Mesenchymal stem cell of adipose (primary cell): ENCODE measurements around a stretch of chr13.

DNA sequence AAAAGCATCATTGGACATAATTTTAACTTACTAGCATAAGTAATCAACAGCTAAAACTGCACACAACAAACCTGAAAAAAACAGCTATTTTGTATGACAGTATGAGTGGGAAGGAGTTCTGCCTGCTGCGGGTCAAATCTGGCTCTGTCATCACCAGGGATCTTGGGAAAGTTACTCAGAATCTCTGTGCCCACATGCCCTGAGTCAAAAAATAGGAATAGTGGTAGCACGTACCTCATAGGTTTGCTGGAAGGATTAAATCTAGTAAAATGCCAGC, 1.1 kb downstream of the CLN5 start:
- CAGE, long polyA plus RNA: no peak

GRCh38 chr13:76999348-76999896, 7.5 kb downstream of the CLN5 start:
- CAGE, long polyA plus RNA: no peak

DNA sequence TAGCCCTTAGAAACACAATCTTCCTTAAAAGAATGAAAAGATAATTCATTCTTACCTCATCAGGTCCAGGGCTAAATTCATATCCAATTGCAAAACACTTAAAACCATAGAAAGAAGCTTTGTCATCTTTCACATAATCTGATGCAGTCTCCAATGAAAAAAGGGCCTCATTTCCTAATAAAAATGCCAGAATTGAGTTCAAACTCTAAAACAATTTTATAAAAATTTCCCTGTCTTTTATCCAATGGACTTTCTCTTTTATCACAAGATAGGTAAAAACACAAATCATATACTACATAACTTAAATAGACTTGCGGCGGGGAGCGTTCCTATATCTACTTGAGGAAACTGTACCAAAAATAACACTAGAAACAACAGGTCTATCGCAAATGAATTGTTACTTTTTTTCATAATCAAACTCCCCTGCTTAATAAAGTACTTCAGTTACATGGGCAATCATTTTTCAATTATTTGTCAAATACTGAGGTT, 138.3 kb upstream of the FBXL3 start:
- CAGE, long polyA plus RNA: no peak

- CAGE, long polyA plus RNA: no peak
Observed at GRCh38 chr13:77323716-77324763, 2.9 kb downstream of the MYCBP2 start.

- CAGE, long polyA plus RNA: no peak
Observed at GRCh38 chr13:77429210-77429651, 102.3 kb upstream of the MYCBP2 start.

DNA sequence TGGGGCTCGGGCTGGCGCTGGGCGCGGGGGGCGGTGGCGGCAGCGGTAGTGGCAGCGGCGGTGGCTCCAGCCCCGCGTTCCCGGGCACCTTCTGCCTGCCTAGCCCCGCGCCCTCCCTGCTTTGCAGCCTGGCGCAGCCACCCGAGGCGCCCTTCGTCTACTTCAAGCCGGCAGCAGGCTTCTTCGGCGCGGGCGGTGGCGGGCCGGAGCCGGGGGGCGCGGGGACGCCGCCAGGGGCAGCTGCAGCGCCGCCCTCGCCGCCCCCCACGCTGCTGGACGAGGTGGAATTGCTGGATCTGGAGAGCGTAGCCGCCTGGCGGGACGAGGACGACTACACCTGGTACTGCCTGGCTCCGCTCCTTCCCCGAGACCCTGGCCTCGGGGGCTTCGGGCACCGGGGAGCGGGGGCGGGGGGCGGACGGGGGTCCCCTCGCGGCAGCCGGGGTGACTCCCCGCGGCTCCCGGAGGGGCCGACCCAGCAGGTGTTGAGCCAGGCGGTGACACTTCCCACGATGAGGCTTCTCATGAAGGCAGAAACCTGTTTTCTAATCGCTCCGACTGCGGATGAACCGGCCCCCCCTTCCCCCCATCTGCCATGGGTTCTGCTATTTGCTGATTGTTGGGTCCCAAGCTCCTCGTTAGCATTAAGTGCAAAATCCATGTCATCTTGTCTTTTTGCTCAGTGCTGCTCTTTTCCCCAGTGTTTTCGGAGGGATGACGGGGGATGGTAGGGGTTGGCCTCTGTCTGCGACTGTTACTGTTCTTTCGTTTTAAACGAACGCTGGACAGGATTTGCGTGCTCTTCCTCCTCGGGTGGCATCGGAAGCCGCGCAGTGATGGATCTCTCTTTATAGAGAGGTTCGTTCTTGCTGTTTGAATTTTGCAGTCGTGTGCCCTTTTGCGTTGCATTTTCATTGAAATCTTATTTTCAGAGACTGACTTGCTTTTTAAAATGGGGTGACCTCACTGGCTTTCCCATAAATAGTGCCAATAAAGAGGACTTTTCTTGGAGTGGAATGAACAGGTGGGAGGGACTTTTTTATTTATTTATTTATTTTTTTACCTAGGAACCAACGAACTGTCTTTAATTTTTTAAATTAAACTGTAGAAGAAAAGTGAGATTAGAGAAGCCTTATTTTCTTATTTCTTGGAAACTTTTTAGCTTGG, 1.1 kb downstream of the SLAIN1 start:
- CAGE, long polyA plus RNA: no peak

DNA sequence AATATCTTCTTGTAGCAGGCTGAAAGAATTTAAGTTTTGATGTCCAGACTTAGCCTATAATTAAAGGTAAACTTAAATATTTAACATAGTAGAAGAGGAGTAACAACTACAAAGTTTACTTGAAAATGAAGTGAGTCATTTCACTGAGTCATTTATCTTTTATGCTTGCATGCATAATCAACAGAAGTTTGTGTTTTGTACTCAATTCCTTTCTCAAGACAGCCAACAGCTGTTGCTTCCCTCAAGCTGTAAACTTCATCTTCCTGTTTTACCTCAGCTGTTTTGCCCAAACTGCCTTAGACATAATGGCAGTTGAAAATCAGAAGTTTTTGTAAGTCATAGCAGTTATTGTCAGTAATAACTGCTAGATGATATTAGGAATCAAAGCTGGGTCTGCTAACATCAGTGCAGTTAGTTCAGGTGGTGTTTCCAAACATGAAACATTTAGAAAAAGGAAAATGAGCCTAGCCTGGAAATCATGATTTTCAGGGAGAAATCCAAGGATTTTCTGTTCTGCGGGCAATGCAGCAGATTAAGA, 57.9 kb downstream of the EDNRB start:
- CAGE, long polyA plus RNA: no peak

- CAGE, long polyA plus RNA: no peak
Observed at GRCh38 chr13:77919263-77919957, 779 bp upstream of the EDNRB start.

DNA sequence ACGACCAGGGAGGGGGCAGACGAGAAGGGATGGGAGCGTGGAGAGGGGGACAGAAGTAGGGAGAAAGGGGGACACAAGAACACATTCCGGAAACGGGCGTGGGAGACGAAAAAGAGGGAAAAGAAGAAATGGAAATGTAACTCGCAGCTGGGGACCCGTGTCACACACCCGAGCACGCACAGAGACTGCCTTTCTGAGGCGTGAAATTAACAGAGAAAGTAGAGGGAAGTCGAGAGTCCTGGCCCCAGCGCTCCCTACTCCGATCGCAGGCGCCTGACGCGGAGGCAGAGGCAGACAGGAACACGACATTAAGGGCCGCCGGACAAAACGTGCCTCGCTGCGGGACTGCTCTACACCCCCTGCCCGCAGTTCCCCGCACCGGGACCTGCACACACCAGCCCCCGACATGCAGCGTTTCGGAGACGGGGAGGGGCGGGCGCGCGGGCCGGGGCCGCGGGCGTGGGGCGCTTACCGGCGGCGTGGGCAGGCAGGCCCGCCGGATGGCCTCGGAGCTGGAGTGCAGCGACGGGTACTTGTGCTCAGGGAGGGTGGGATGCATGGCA, 539 bp downstream of the POU4F1 start:
- CAGE, long polyA plus RNA: no peak

DNA sequence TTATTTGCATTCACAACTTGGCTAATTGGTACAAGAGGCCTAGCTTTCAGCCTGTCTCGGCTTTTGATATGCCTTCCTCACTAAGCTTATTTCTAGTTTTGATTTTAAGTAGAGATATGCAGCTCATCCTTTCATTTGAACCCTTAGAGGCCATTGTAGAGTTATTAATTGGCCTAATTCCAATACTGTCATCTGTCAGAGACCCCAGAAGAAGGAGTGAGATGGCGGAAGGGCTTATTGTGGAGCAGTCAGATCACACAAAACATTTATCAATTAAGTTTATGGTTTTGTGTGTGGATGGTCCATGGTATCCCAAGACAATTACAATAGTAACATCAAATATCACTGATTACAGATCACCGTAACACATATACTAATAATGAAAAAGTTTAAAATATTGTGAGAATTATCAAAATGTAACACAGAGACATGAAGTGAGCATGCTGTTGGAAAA, 140.6 kb upstream of the OBI1 start:
- CAGE, long polyA plus RNA: no peak

DNA sequence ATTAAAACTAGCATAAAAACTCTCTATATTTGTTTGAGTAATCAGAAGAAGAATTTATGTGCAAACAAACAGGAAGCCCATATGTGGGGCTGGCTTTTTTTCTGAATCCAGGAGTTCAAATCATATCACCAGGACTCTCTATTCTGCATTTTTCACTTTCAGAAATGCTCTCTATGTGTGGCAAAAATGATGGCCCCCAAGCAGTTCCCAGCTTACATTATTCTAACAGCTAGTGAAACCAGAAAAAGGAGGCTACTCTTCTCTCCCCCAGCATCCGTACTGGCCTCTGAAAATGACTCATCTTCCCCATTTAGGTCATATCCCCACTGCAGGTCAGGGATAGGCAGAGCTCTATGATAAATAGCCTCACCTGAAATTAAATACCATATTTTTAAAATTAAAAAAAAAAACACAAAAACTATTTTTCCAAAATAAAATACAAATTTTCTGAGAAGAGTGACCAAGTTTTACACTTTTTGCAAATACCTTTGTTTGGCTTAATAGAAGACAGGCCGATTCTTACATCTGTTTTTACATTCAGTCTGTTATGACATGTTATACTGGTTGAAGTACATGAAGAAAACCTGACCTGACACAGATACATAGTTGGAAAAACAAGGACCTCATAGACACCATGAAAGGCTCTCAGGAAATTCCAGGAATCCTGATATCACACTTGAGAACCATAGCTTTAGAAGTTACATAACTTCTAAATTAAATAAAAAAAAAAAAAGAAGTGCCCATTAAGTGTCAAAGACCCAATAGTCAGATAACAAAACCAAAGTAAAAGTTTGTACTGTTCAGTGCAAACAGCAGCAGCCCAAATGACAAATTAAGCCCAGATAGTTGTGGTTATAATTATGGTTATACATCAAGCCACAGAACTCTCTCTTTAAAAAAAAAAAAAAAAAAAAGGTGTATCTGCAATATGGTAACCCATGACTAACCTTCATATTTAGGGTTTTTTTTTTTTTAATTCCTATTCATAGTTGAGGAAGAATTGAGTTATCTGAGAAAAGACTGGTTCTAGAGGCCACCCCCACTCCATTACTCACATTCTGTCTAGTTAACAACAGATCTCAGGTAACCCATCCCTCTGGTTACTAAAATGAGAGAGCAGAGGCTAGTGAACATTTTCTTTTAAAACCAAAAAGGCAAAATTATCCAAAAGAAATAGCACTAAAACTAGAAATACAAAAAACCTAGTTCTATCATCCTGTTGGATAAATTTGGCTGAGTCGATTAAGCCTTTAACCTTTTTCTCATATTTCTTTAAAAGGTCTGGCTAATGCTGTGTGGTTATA, 19.9 kb downstream of the RBM26 start:
- CAGE, long polyA plus RNA: no peak

GRCh38 chr13:79393257-79394463, 12.4 kb downstream of the RBM26 start:
- CAGE, long polyA plus RNA: no peak

DNA sequence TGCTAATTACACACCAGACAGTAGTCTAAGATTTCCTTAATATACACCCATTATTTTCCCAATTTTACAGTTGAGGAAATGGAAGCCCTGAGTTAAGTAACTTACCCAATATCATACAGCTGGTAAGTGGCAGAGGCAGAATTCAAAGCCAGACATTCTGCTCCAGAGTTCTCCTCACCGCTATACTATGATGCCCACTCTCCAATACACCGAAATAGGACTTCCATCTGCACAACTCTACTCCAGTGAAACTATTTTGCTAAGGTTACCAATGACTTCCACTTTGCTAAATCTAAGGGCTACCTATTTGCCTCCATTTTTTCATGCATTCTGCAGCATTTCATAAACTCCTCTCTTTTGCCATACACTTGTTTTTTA, 2.5 kb downstream of the RBM26 start:
- CAGE, long polyA plus RNA: no peak

DNA sequence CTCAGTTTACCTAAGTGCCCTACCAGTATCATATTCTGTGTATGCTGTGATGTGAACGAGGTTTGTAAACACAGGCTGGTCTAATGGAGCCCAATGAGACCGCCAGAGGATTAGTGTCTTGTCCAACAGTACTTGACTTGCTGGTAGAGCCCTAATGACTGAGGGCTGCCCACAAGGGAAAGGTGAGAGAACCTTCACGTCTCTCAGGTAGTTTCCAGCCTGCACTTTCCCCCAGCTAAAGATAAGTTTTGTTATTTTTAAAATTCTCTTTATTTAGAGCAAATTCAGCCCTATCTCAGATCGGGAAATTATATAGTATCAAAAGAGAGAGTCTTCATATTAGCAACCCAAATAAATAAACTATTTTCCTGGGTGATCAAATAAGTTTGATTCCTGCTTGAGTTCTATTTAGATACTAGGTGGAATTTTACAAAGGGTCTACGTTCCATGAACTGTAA, 576 bp upstream of the RBM26 start:
- CAGE, long polyA plus RNA: no peak

DNA sequence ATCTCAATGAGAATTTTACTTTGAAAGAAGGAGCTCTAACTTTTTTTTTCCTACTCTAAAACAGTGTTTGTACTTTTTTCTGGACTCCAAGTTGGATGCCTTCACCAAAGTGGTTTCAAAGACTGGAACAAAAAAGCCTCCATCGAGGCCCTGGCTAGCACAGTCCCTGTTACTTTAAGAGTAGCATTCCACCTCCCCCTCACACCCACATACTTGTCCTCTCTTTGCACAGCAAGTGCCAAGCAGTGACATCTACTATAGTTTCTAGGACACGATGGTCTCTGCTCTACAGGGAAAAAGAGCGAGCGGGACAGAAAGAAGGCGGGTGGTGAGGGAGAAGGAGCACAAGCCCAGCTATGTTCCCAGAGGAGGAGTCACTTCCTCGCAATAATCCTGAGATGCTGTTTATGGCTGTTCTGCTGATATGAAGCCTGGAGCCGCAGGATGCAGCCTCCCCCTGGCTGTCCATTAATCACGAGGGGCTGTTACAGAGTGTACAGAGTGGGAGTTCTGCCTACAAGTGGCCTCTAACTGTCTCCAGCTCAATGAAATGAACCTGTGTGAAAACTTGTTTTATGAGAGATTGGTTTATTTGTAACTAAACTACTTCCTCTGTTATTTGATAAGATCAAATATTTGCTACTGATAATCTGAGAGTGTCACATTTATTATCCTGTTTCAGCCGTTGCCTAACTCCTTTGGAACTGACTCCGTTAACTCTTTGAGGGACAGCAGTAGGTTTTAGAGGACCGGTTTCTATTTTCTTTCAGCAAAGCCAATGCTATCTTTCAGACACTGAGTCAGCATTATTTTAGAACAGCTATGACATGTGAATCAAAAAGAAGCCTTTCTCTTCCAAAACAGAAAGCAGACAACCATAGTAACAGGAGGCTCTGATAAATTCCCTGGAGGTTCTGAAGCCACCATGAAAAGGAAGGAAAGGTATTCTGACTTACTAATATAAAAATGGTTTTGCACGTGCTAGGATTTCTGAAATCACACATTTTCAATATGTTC, 208.0 kb downstream of the SPRY2 start:
- CAGE, long polyA plus RNA: no peak

GRCh38 chr13:80716506-80716982, 375.6 kb upstream of the SPRY2 start:
- CAGE, long polyA plus RNA: no peak

- CAGE, long polyA plus RNA: no peak
Observed at GRCh38 chr13:80824241-80824777, 483.4 kb upstream of the SPRY2 start.

GRCh38 chr13:86986377-86986823, 684.8 kb upstream of the SLITRK5 start:
- CAGE, long polyA plus RNA: no peak

DNA sequence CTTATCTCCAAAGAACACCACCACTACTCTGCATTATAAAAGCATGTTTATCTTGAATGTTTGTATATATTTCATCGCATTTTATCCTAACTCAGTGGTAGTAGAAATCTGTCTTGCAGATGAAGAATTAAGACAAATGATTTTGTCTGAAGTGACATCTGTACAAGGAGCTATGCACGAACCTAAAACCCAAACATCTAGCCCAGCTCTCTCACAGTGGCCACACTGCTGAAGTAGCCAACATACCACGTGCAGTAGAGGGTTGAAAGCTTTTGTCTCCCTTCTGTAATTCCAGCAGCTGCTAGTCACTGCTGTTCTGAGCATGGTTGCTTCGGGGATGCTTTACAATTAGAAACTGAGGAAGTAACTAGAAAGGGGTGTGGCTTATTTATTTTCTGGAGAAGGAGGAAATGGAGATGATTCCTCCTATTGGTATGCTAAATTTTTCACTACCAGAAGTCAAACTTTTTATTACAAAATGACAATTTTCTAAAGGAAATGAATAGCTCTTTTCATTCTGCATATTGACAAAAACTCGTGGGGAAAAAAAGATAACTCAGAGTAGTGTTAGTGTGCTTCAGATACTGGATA, 243.9 kb upstream of the GPC5 start:
- CAGE, long polyA plus RNA: no peak

DNA sequence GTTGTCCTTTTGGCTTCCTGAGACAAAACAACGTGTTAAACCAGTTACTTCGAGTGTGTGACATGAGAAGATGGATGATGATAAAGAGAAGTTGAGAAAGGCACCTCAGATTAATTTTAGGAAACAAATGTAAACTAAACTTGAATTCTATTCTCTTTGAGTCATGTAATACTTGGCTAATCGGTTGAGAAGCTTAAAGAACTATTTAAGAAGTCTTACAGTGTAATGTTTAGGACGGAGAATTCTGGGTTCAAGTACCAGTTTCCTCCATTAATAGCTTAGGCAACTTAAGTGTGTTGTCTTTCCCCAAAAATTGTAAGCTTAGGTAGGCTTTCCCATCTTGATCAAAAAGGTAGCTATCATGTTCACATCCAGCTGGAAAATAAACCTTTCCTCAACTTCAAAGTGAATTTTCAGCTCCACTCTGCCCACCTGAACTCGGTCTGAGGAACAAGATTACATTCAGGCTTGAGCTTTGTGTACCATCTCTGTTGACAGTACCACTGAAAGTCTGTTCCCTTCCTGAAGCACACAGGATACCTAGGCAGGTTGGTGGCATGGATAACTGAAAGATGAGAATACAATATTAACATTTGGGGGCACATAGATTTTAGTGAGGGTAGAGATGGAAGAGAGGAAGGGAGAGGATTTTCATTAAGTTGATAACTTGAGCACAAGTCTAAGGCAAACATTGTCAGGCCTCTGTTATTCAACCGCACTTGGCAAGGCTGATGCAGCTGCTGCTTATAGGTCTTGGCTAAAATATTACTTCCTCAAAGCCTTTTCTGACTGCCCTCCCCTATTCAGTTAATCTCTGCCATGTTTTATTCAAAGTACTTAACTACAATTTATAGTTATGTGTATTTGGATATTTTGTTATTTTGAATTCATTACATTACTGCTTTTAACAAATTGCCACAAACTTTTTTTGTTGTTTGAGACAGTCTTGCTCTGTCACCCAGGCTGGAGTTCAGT, 40.2 kb upstream of the GPC5 start:
- CAGE, long polyA plus RNA: no peak